Sigmoid colon (tissue), 4 donors: ENCODE measurements around a stretch of chr3.

GRCh38 chr3:194276863-194278255 is 73.8 kb downstream of the CPN2 start:
- PRO-cap: no peak
- RAMPAGE, long total RNA, 4 experiments: no peak in any of the 4 experiments

GRCh38 chr3:194321943-194323147 is 28.8 kb downstream of the CPN2 start:
- PRO-cap: no peak
- RAMPAGE, long total RNA, 4 experiments: no peak in any of the 4 experiments

GRCh38 chr3:194452454-194453319 is 34.1 kb downstream of the ATP13A3 start:
- PRO-cap: no peak
- RAMPAGE, long total RNA, 4 experiments: no peak in any of the 4 experiments

GRCh38 chr3:194460508-194461053 is 26.2 kb downstream of the ATP13A3 start:
- PRO-cap: no peak
- RAMPAGE, long total RNA, 4 experiments: no peak in any of the 4 experiments

GRCh38 chr3:194497701-194498175 is 10.9 kb upstream of the ATP13A3 start:
- PRO-cap: no peak
- RAMPAGE, long total RNA, 4 experiments: no peak in any of the 4 experiments

DNA sequence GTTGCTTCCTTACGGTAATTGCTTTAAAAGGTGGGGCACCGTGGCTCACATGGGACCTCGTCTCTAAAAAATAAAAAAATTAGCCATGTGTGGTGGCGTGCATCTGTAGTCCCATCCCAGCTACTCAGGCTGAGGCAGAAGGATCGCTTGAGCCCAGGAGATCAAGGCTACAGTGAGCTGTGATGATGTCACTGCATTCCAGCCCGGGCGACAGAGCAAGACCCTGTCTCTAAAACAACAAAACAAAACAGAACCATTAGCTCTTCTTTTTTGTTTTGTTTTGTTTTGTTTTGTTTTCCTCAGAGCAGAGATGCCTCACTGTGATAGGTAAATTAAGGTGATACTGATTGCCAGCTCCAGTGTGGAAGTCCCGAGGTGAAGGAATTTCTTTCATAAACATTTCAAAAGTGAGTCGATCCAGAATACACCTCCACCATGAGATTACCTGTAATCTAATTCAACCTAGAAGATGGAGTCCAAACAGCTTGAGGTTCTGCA is 11.5 kb upstream of the ATP13A3 start:
- PRO-cap: no peak
- RAMPAGE, long total RNA, 4 experiments: no peak in any of the 4 experiments

- PRO-cap: no peak
- RAMPAGE, long total RNA, 4 experiments: no peak in any of the 4 experiments
These were observed 34.6 kb upstream of the ATP13A3 start for GRCh38 chr3:194521283-194521901.

GRCh38 chr3:194773201-194773679 is 87.6 kb downstream of the FAM43A start:
- PRO-cap: no peak
- RAMPAGE, long total RNA, 4 experiments: no peak in any of the 4 experiments

- PRO-cap: no peak
- RAMPAGE, long total RNA, 4 experiments: no peak in any of the 4 experiments
These were observed 182.1 kb downstream of the FAM43A start for GRCh38 chr3:194867784-194868174.

DNA sequence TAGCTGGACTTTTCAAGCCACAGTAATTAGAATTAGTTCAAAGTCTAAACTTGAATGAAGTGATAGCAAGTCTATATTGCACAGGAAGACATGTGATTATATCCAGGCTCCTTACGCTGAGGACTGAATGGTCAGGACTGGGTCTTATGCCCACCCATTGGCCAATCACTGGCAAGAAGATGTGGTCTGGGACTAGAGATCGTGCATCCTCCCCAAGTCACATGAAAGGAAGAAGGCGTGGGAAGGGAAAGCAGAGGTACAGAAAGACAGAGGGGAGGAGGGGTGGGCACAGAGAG is 227.7 kb downstream of the FAM43A start:
- PRO-cap: no peak
- RAMPAGE, long total RNA, 4 experiments: no peak in any of the 4 experiments

- PRO-cap: no peak
- RAMPAGE, long total RNA, 4 experiments: no peak in any of the 4 experiments
These were observed 237.5 kb downstream of the XXYLT1 start for GRCh38 chr3:195033361-195033907.

DNA sequence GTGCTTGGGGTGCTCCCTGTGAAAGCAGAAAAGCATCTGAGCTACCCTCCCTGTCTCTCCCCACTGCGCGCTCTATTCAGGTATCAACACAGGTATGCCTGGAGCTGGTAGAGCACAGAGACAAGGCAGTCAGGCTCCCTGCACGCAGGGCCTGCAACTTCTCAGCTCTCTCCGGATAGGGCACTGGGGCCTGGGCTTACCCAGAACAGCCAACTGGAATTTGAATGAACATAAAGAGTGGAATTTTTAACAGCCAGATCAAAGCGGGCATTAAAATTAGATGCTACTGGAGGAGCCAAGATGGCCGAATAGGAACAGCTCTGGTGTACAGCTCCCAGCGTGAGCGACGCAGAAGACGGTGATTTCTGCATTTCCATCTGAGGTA is 183.6 kb downstream of the XXYLT1 start:
- PRO-cap: no peak
- RAMPAGE, long total RNA, 4 experiments: no peak in any of the 4 experiments

GRCh38 chr3:195095043-195095478 is 175.9 kb downstream of the XXYLT1 start:
- PRO-cap: no peak
- RAMPAGE, long total RNA, 4 experiments: no peak in any of the 4 experiments

DNA sequence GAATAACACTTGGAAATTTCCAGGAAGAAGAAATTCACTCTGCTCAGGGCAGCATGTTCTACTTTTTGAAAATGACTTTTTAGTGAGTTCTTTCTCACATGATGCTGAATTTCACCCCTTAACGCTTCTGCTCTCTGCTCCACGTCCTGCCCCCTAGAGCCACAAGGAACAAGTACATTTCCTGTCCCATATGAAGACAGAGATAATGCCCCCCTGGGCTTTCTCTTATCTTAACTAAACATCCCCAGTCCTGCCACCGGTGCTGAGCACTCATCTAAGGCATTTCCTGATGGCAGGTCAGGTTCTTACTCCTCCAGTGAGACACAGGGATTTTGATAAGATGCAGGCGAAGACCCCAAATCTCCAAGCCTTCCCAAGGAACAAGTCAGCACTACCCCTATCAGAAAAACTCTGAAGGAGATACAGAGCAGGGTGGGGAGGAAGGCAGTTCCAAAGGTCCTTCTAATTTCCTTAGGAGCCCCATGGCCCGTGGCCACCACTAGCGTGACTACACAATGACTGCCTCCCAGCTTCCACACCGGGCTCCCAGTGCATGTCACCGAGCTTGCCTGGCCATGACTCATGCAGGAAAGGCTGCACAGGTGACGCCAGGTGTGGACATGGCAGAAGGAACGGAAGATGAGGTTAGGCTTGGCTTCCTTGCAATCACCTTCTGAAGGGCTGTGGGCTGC is 152.9 kb downstream of the XXYLT1 start:
- PRO-cap: no peak
- RAMPAGE, long total RNA, 4 experiments: no peak in any of the 4 experiments

GRCh38 chr3:195179628-195180071 is 91.3 kb downstream of the XXYLT1 start:
- PRO-cap: no peak
- RAMPAGE, long total RNA, 4 experiments: no peak in any of the 4 experiments

DNA sequence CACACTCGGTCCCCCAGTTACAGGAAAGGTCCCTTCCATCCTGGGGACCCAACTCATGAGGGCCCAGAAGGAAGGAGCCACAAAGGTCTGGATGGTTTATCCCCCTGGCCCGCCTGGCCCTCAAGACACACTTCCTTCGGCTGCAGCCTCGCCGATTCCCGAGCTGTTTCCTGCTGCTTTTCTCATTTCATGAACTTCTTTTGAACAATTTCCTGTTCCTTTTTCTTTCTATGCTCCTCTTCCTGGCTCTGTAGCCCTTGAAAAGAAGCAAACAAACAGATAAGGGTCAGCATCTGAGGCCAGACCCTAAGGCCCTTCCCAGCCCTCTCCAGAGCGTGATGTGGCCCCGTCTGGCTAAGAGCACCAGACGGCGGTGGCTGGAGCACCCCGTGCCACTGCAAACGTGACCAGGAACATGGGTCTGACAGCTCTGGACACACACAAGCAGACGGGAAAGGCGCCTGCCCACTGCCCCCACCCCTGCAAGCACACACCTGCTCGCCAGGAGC is 90.6 kb downstream of the XXYLT1 start:
- PRO-cap: no peak
- RAMPAGE, long total RNA, 4 experiments: no peak in any of the 4 experiments

DNA sequence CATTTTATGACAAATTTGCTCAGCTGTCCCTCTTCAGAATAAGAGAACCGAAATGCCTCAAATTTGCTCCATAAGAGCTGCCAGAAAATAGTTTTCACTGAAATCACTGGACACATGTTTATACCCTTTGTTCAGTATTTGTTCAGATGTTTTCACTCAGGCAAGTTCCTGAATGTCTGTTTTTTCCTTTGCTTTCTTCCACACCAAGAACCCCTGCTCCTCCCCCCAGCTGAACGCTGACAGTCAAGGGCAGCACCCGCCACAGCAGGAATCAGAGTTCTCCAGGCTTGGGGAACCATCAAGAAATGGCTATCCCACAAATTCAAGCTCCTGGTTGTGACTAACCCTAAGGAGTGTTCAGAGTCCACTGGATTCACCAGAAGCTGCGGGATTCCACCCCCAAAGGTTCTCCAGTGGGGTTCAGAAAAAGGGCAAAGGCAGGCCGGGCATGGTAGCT is 60.3 kb downstream of the XXYLT1 start:
- PRO-cap: no peak
- RAMPAGE, long total RNA, 4 experiments: no peak in any of the 4 experiments

DNA sequence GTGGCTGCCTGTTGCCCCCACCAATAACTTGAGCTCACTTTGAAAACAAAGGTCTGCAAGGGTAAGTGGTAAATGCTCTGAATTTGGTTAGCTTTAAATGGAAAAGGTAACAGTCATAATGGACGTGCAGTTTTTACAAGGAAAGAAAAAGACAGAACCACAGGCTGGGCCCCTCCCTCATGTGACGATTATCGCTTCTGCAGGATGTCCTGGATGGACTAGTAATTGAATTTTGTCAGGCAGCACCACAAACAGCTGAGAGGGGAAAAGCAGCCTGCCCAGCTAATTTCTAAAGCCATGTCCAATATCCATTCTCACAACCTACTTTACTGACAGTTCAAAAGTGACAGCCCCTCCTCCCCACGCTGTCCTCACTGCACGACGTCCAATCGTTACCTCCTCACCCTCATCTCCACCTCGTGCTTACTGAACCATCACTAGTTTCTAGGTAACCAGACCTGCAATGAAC is 27.3 kb downstream of the XXYLT1 start:
- PRO-cap: no peak
- RAMPAGE, long total RNA, 4 experiments: no peak in any of the 4 experiments

DNA sequence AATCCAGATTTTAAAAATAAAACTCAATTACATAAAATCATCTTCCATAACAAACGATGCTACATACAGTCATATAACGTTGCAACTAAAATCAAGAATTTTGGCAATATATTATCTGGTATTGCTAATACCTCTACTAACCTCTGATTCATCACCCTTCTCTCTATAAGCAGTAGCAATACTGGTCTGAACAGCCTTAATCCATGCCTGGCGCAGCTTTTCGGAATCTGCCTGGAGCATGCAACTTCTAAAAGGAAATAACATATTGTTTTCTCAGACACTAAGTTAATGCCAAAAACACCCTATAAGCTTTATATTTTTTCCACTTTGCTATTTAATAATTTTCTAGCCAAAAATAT is 35.4 kb upstream of the XXYLT1 start:
- PRO-cap: no peak
- RAMPAGE, long total RNA, 4 experiments: start-site peak on the minus strand in 1 of 4 experiments, centred at position 116 of the sequence, 19 reads per replicate

GRCh38 chr3:195544327-195544772 is 1.2 kb upstream of the PPP1R2 start:
- PRO-cap: no peak
- RAMPAGE, long total RNA, 4 experiments: no peak in any of the 4 experiments